A172 (cell line): Measurements from ENCODE around the genes PHF14, ETV1, DGKB and AGMO.

DNA sequence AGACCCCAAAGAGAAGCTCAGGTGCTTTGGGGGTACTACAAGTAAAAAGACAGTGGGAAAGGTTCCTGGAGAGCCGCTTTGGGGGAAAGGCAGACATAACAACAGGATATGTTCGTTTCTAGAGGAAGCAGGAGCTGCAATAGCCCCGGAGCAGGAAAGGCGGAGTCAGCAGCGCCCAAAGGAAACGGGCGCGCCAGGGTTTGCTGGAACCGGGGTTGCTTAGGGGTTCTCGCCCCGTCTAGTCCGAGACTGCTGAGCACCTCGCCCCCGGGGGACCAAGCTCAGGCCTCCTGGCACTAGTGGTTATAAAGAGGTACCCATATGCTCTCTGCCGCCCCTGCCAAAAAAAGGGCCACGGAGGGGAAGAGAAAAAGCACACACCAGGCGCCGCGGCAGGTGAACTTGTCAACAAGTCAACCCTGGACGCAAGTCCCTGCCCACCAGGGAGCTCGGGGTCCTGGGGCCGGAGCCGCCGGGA lies 672 bp downstream of the ICA1 start:
- RAMPAGE, long total RNA = no peak

DNA sequence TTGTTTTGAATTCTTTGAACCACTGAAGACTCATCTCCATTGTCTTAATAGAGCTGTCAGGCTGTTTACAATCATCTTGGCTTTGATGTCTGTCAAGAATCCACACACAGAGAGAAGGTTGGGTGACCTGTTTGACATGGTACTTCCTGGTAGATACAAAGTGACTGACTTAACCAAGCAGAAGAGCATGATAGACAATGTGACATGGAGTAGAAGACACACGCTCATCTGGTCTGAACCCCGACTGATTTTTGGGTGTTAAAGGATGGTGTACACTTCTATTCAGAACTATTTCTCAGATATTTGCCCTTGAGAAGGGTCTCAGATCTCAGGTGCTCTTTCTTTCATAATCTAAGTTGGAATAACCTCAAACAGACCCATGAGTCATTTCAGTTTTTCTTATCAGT lies 46.5 kb upstream of the NXPH1 start:
- RAMPAGE, long total RNA = no peak

DNA sequence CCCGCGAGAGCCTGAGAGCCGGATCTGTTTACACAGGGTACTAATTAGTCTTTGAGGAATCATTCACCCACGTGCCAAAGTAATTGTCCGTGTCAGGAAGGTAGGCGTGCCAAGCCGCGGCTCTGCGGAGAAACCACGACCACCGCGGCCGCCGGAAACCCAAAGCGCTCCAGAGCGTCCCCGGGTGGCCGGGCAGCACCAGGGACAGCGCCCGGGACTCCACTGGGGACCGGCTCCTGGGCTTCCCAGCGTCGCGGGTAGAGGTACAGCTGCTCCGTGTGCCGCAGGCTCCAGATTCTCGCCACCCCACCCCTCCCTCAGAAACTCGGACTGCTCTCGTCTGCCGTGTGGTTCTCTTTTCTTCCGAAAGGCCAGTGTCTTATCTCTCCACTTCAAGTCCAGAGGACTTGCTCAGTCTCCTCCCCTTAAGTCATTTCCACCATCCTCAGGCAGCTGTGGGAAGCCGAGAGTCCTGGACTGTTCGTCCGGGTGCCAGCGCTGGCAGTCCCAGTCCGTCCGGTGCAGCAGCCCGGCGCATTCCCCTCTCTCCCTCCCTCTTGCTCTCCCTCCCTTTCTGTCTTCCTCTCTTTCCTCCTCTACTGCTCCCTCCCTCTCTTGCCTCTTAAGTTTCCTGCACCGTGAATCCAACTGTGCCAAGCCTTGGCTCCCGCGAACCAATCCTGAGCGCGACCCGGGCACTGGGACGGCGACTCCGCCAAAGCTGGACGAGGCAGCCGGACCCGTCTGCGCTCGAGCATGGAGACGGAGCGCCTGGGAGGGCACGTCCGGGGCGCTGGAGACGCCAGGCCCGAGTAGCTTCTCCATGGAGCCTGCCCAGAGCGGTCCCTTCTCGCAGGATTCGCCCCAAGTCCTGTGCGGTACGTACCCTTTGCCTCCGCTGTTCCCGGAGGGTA lies 726 bp downstream of the NXPH1 start:
- RAMPAGE, long total RNA = no peak

GRCh38 chr7:10940380-10940938 lies 506 bp upstream of the NDUFA4 start:
- RAMPAGE, long total RNA = no peak

DNA sequence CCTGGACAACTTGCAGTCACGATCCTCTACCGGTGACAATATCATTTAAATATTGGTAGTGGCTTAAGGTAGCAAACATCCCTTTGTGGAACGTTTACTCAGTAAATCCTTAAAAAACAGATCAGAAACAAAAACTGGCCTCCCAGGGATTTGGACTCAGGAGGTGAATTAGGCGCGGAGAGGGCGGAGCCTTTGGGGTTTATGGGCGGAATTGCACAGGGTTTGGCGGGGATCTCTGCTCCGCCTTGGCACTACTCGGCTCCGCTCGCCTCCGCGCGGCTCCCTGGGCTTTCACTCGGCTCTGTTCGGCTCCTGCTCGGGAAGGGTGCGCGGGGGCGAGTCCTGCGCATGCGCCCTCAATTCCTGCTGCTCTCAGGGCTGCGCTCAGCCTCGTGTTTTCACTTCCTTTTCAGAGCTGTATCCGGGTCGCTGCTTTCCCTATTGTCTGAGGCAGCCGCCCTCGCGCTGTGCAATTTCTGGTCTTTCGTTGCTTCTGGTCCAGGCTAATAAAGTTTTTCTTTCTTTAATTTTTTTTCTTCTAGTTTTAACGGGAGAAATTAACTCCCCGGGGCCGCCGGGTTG lies at the start of gene PHF14:
Gene PHF14 (plus strand): TSS at position 401 of the 582 bp plus-strand sequence.
- RAMPAGE, long total RNA = no peak

DNA sequence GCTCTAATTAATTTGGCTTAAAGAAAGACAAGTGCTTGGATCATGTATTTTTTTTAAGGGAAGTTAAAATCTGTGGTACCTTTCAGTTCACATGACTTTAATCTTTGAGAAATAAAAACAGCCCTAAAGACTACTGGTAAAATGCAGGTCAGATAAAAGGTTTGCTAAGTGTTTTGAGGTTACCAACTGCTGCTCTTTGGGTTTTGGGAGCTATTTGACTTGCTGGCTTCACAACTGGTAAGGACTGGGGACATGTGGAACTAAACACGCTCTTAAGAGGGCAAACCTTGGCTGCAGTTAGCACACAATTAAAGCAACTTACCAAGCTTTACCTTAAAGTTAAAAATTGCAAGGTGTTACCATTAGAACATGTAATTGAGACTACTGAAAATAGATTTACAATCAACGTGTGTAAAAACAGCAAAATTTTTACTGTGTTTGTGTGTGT lies 220.2 kb downstream of the PHF14 start:
- RAMPAGE, long total RNA = no peak

- RAMPAGE, long total RNA = no peak
These were observed 195.5 kb downstream of the THSD7A start for GRCh38 chr7:11636197-11637147.

GRCh38 chr7:12094457-12094954 lies 116.6 kb upstream of the TMEM106B start:
- RAMPAGE, long total RNA = no peak

DNA sequence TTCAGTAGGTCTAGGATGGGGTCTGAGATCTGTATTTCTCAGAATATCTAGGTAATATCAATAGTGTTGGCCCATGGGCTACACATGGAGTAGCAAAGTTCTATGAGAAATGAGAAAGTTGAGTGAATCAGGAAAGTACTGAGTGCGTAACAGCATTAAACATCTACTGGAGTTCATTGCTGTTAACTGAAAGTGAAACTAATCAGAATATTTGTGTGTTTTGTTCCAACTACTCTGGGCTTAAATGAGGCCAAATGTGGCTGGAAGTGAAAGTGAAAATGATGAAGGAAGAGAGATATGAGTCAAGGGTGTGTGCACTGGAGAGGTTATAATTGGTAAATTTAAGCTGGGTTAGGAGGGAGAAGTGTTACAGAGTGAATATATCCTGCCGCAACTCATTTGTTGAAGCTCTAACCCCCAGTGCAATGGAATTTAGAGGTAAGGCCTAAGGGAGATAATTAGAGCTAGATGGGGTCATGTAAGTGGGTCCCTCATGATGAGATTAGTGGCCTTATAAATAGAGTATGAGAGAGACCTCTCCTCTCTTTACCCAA lies 46.6 kb downstream of the TMEM106B start:
- RAMPAGE, long total RNA = no peak

- RAMPAGE, long total RNA = no peak
These were observed 5.2 kb upstream of the SCIN start for GRCh38 chr7:12565305-12565810.

- RAMPAGE, long total RNA = no peak
These were observed 1.8 kb upstream of the ARL4A start for GRCh38 chr7:12685482-12686116.

DNA sequence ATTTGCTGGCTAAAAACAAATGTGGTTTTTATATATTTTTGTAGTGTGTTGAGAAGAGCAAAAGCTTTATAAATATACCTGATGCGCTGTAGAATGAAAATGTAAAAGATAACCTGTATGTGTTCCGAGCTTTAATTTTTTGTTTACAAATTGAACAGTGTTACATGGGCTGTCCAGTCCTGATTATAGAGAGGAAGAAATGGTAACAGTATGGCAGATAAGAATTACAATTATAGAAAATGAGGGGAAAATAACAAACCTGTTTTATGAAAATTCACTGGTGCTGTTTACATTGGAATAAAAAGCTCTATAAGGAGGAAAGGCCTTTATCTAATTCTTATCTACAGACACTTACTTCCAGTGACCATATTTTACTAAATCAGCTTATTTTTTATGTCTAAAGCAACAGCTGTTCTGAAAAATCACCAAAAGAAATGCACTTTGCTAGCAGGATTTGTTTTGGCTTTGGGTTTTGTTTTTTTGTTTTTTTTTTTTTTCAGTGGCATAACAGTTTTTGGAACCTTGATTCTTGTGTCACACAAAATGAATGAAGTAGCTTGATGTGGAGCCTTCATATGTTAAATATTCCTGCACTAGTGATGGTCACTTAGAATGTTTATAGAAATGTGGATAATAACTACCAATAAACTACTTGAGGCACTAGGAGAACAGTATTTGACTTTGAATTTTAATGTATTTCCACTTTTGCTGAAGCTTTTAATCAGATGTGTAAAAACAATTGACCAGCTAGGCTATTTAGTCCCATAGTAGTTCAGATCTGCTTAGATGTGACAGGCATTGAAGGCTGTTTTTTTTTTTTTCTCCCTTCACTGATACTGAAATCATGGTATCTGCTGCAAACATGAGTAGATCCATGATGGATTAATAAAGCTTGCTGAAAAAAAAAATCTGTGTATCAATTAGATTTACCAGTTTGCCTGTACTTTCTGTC lies 2.7 kb downstream of the ARL4A start:
- RAMPAGE, long total RNA = no peak

DNA sequence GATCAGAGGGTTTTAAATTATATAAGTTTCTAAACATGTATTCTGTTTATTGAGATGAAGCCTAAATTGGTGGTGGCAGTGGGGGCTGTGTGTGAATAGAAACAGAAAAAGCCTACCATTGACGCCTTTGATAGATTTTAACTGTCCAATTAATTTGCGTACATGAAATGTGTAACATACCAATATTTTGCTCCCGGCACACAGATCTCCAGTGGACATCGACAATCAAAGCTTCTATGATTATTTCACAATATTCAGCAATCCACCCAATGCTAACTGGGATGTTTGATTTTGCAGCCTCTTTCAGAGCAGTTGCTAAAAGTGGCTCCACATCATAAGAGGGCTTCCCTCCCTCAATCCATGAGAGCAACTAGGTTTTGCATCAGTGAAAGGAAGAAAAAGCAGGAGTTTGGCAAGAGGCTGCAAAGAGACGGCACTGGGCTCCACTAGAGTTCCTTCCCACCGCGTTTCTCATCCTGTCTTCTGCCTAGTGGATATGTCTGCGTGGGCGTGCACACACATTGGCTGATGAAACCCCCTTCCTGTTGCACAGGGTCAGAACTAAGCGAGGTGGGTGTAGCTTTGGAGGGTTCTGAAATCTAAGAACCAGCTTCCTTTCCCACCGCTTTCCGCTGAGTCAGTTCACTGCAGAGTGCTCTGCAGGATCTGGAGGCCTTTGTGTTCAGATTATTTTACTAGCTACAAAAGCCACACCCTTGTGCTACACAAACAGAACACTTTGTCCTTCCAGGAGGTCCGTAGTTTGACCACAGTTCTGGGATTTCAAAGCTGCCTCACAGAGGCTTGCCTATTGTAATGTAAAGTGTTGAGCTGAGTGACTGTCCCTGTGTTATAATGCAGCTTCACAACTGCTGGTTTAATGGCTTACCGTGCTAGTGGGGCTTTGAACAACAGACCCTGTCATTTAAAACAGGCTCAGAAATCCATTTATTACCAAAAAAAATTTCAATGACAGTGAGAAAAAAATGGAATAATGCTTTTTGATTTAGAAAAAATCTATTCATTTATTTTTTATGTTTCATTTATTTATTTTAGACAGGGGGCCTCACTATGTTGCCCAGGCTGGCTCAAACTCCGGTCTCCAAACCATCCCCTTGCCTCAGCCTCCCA lies 28.1 kb downstream of the ARL4A start:
- RAMPAGE, long total RNA = no peak

GRCh38 chr7:12931413-12931816 lies 244.0 kb downstream of the ARL4A start:
- RAMPAGE, long total RNA = no peak

DNA sequence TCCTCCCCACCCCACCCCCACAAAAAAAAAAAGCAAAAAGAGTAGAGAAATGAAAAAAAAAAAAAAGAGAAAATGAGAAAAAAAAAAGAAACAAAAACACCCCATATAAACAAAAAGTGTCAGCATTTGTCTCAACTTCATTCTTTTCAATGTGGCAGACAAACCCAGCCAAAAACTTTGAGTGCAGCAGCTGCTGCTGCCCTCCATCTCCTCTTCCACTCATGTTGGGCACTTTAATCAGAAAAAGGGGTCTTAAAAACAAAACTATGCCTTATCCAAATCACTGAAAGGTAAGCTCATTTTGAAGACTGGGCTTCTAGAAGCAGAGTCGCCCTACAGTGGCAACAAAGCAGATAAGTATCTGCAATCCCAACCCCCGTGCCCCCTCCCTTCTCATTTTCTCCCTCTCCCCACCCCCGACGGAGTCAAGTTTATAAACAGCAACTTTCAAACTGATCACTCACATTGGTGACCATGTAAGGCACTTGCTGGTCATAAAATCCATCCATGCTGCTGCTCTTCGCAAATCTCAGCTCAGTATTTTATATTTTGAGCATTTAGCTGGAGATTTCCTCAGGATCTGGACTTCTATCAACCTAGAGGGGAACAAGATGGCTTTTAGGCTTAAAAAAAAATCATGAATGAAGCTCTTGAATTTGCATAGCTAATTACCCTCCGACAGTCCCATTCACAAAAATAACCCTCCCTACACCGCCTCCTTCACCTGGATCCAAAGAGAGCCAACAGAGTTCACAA lies 744 bp downstream of the ETV1 start:
- RAMPAGE, long total RNA = start-site peak on the minus strand centred at position 353 of the sequence, 247 bp wide, 6 and 9 reads in 2 replicates

- RAMPAGE, long total RNA = start-site peak on the minus strand at chr7:13989663-13989704, 30 and 43 reads in 2 replicates
These were observed at the start of gene ETV1 for GRCh38 chr7:13989300-13990026. ETV1 (minus strand) TSS chr7:13989666.

DNA sequence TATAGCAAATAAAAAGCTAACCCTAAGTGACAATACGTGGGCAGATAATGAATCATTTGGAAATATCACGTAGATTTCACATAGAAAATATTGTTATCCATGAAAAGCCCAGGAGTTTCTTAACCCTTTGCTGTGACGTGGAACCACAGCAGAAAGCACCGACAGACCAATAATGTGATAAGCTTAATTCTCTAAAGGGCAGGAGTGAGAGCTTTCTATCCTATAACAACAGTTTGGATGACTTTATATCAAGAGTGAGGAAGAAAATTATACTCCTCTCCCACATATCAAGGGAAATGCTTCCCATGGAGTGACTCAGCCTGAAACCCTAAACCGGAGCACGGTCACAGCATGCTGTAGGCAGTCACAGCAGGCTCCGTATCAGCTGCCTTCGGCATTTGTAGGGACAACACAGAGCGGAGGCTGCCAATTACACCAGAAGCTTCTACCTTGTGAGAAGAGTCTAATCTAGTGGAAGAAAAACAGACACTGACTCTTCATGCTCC lies 66.1 kb downstream of the DGKB start:
- RAMPAGE, long total RNA = no peak

- RAMPAGE, long total RNA = no peak
These were observed at the start of gene DGKB for GRCh38 chr7:14902516-14903059. DGKB (minus strand) TSS chr7:14902751.

- RAMPAGE, long total RNA = no peak
These were observed at the start of gene AGMO for GRCh38 chr7:15561660-15562311. AGMO (minus strand) TSS chr7:15562015.

DNA sequence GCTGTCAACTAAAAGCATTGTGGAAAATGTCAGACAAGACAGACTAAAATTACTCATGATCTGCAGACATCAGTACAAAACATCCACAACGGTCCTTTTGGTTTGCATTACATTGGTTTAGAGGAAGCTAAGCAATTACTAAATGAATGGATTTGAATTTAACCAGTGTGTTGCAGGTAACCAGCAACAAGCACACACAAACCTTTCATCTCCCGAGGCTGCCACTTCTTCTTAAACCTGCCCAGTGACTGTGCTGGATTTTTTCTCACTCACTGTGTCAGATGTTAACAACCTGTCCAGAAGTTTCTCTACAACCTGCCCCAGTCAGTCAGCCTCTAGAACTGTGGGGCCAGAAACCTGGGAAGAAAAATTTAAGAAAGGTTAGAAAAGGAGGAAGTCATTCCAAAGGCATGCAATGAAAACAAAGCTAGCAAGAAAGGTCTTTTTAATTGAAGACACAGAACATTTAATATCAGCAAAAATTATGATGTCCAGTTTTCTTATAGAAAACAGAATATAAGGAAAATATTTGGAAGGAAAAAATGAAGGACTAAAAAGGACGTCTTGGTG lies 2.5 kb upstream of the MEOX2 start:
- RAMPAGE, long total RNA = no peak